Measurements from ENCODE around the genes ELL and REX1BD.

DNA sequence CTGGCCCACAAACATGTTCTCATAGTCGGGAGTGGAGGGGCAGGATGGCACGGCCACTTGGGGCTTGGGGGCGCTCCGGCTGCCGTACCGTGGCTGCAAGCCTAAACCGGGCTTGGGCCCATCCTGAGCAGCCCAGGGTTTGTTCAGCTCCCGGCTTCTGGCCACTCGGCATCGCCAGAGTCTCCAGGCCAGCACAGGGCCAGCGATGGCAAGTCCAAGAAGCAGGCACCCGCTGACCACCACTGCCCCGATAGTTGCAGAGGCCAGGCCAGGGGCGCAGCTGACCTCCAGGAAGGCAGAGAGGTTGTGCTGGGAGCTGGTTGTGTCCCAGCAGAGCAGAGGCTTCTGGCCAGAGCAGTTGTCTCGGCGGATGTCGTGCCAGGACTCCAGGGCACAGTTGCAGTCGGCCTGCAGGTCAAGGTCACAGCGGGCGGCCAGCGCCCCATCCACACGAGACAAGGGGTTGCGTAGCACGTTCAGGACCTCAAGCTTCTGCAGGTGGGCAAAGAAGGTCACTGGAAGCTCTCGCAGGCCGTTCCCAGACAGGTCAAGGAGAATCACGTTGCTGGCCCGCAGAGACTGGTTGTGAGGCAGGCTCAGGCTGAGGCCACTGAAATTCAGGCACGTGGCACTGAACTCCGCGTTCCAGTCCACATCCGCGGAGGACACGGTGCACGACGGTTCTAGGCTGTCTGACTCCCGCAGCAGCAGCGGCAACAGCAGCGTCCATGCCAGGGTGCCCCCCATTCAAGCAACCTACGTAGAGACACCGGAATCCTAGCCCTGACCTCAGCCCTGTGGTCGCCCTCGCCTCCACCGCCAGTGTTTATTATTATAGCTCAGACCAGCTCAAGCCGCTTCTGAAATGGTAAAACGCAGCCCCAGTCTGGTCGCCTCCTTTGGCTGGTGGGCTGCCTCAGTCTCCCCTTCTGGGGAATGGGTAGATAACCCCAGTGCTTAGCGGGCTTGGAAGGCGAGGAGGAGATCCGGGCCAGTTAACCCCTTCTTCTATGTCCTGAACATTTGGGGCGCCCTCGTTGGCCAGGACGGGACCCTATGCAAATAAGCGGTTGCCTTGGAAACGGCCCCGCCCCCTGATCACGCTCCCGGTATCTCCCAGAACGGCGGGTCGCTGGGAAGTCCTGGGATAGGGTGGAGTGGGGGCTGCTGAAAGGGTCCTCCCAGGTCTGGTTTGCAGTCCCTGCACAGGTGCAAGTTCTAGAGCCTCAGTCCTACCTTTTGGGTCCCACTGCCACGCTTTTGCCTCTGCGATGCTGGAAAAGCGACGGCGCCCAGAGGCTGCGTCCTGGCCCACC lies 747 bp downstream of the LRRC25 start:
- PRO-cap: no peak
- RAMPAGE, long total RNA: no peak

- PRO-cap: no peak
- RAMPAGE, long total RNA: no peak
Measured at GRCh38 chr19:18422638-18423624, 3.7 kb downstream of the SSBP4 start.

GRCh38 chr19:18440860-18441841 lies 3.2 kb upstream of the ISYNA1 start:
- PRO-cap: no peak
- RAMPAGE, long total RNA: no peak

DNA sequence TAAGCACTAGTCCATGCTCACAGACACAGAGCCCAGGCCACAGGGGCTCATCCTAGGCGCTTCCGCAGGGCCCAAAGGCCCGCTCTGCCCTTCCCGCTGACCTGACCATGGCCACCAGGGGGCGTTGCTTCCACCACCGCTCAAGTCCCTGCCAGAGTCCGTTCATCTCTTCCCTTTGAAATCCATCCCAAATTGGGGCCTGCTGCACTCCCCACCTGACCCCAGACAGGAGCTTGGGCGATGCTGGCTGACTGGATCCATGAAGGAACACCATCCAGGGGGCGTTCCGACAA lies 31.7 kb upstream of the ISYNA1 start:
- PRO-cap: no peak
- RAMPAGE, long total RNA: no peak

DNA sequence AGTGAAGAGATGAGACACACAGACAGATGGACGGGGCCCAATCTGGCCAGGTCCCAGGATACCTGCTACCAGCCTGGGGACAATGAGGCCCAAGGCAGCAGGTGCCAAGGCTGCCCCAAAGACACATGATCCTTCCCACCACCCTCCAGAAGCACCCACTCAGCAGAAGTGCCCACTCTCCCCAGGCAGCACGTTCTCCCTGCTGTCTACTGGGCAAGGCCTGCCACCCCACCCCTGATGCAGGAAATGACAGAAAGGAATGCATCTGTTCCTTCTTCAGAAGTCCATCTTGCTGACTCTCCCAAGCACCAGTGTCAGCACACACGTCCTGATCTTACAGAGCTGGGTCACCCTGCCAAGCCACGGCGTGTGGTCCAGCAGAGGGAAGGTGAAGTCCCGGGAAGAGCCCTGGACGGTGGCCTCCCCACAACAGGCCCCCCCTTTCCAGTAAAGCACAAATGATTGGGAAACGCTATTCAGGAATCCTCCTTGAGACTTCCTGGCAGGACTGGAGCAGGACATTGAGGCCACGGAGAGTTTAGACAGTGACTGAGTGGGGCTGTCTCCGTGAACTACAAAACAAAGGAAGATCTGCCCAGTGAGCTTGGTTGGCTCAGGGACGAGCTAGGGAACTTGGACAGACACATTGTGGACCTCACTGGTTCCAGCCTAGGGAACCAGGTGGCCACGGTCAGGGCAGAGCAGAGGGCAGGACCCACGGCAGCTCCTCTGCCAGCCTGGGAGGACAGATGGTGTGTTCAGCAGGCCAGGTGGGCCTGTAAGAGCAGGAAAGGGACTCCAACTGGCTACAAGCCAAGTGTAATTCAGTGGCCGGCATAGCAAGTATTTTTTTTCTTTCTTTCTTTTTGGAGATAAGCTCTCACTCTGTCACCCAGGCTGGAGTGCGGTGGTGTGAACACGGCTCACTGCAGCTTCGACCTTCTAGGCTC lies 41.8 kb downstream of the ELL start:
- PRO-cap: no peak
- RAMPAGE, long total RNA: no peak

- PRO-cap: no peak
- RAMPAGE, long total RNA: no peak
Measured at GRCh38 chr19:18488783-18489940, 32.7 kb downstream of the ELL start.

DNA sequence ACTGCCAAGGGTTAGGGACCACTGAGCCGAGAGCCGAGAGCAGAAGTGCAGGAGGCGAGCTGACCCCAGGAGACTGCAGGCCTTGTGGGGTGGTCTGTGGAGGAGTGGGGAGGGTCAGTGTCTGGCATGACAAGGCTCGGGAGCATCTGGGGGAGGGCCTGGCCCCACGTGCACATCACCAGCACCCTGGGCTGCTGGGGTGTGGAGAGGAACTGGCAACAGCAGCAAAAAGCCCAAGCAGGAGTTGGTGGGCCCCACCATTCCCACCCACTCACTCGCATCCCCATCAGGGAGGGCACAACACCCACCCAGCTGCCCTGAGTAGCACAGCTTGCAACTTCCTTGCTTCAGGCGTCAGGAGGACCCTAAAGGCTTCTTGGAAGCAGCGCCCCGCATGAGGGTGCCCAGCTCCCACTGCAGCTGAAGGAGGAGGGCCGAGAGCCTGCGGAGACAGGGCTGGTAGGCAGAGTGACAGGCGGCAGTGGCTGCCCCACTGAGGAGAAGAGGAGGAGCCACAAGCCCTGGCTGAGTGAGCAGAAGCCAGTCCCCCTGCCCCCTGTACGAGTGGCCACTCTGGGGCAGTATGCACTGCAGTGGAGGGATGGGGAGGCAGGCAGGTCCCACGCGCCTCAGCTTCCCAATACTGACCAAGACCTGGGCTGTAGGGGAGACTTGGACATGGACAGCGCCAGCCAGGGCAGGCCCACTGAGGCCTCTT lies 26.6 kb downstream of the ELL start:
- PRO-cap: no peak
- RAMPAGE, long total RNA: no peak

DNA sequence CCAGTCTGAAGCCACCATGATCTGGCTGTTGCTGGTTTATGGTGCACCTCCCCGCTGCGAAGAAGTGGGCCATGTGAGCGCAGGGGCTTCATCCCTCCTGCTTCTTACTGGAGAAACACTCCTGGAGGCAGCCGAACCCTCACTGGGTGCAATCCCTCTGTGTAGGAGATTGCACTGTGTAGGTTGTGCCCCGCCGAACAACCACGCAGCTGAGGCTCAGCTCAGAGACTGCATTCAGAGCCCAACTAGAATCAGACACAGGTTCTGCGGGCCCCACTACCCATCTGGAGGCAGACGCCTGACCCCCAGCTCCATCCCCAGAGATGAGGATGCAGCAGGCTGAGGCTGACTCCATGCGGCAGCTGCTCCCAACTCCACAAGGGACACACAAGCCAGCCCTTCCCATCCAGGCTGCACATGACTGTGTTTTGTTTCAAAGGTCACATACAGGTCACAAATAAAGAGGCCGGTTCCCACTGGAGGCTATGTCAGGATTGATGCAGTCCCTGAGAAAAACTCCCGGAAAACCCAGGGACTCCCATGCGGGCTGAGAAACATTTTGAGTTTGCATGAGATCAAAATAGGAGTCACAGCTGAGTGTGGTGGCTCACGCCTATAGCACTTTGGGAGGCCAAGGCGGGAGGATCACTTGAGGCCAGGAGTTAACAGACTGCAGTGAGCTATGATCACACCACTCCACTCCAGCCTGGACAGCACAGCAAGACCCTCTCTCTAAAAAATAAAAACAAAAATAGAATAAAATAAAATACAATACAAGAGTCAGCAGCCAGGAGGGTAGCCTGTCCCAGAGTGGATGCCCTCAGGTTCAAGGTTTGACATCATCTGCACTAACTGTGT lies 14.1 kb downstream of the ELL start:
- PRO-cap: no peak
- RAMPAGE, long total RNA: no peak

GRCh38 chr19:18521713-18522915 lies at the start of gene ELL:
ELL (minus strand) TSS chr19:18522070.
- PRO-cap: bidirectional peak, plus-strand start at chr19:18521818, minus-strand start at chr19:18521852; bidirectional peak, plus-strand start at chr19:18522188, minus-strand start at chr19:18522066; bidirectional peak, plus-strand start at chr19:18522684, minus-strand start at chr19:18522271
- RAMPAGE, long total RNA: start-site peak on the minus strand at chr19:18522060-18522100, 67 and 14 reads in 2 replicates

- PRO-cap: bidirectional peak, plus-strand start at chr19:18588802, minus-strand start at chr19:18588678
- RAMPAGE, long total RNA: no peak
Measured at GRCh38 chr19:18588237-18588925, at the start of gene REX1BD. REX1BD (plus strand) TSS chr19:18588798.

GRCh38 chr19:18645097-18645730 lies 8.4 kb downstream of the KLHL26 start:
- PRO-cap: no peak
- RAMPAGE, long total RNA: no peak

DNA sequence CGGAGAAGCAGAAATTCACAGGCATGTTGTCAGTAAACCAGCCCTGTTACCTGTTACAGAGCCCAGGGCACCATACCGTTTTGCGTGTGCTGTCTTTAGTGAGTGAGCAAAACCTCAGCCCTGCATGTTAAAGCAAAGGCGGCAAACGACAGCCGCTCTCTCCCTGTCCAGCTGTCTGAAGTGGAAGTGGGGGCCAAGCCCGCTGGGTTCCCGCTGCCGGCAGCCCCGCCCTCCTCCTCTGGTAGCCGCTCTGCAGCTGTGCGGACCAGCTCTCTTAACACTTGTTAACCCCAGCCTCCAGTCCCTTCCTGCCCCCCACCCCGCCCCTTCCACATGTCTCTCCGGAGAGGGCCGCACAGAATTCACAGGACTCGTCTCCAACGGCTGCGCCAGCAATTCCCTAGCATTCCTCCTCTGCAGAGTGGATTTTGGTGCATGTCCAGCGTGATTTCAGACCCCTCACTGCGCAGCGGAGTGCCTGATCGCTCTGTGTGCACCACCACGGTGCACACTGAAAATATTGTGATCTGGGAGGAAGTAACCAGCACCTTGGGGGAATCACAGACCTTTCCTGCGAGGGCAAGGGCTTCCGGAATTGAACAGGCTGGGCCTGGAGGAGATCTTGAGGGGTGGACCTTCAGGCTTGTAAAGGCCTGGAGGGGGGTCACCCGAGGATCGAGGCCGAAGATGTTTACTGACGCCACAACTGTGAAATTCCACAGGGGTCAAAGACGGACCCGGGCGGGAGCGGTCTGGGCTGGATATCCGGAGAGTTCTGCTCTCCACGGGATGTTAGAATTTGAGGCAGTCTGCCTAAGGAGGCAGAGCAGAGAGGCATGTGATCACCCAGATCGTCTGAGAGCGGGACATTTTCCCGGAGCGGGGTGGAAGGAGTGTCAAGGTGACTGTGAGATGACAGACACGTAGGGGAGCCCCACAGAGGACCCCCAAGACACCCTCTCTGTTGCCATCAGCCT lies 12.9 kb downstream of the KLHL26 start:
- PRO-cap: no peak
- RAMPAGE, long total RNA: no peak

GRCh38 chr19:18763625-18764887 lies 27.0 kb downstream of the COMP start:
- PRO-cap: no peak
- RAMPAGE, long total RNA: no peak

- PRO-cap: unidirectional peak, minus-strand start at chr19:18793666
- RAMPAGE, long total RNA: no peak
Measured at GRCh38 chr19:18793551-18793961, 2.5 kb upstream of the COMP start.

DNA sequence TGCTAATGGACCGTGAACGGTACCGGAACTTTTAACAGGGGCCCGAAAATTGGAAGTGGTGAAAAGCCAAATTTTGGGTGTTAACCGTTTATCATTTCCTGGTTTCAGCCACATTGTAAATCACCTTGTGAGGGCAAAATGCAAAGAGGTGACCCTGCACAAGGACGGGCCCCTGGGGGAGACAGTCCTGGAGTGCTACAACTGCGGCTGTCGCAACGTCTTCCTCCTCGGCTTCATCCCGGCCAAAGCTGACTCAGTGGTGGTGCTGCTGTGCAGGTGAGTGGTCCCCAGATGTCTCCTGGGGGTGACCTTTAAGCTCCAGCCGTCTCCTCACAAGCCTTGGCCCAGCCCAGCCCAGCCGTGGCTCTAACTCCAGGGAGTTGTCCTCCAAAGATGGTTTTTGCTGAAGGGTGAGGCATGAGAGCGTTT lies 18.2 kb downstream of the UPF1 start:
- PRO-cap: no peak
- RAMPAGE, long total RNA: no peak

DNA sequence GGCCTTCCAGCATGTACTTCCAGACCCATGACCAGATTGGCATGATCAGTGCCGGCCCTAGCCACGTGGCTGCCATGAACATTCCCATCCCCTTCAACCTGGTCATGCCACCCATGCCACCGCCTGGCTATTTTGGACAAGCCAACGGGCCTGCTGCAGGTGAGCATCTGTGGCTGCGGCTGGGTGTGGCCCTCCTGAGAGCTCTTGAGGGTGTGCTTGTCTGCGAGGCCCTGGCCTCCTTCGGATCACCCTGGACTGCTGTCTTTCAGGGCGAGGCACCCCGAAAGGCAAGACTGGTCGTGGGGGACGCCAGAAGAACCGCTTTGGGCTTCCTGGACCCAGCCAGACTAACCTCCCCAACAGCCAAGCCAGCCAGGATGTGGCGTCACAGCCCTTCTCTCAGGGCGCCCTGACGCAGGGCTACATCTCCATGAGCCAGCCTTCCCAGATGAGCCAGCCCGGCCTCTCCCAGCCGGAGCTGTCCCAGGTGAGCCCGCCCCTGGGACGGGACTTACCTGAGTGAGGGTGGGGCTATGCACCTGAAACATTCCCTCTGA lies 30.6 kb downstream of the CERS1 start:
- PRO-cap: no peak
- RAMPAGE, long total RNA: no peak

GRCh38 chr19:18894176-18894471 lies 1.8 kb downstream of the CERS1 start:
- PRO-cap: no peak
- RAMPAGE, long total RNA: no peak

GRCh38 chr19:18913579-18913778 lies 5.7 kb downstream of the COPE start:
- PRO-cap: no peak
- RAMPAGE, long total RNA: no peak

DNA sequence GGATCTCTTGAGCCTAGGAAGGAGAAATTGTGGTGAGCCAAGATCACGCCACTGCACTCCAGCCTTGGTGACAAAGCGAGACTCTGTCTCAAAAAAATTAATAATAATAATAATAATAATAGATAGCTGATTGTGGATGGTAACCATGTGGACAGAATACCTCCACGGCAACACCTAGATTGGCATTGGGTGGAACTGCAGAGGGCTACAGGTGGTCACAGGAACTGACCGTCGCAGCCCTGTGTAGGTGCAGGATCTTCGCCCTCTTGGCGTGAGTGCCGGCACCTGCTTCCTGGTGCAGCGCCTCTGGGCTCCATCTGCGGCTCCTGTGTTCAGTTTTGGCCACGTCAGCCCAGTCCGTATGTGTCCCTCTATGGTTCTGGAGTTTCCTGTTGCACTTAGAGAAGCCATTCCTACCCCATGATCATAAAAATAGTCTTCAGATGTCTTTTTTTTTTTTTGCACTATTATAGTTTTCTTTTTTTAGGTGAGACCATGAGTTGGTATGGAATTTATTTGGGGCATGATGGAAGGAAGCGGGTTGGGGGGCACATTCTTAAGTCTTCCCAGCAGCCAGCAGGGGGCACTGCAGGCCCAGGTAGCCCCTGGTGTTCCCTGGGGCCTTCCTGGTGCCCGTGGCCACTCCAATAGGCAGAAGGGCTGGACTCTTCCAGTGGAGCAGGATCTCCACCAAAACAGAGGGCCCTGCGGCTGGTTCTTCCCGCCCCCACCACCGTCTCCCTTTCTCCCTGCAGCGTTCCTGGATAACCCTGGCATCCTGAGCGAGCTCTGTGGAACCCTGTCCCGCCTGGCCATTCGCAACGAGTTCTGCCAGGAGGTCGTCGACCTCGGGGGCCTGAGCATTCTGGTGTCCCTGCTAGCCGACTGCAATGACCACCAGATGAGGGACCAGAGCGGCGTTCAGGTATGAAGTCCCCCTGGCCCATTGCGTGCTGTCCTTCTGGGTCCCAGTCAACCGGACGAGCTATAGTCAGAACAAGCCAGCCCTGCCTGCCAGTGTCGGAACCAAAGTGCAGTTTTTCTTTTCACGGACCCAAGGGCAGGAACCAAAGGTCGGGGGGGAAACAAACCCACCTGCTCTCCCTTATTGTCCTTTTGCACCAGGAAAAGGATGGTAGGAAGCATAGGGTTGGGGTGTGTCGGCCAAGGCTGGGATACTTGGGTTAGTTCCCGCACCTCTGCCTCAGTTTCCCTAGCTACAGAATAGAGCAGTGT lies 10.0 kb upstream of the SLC25A42 start:
- PRO-cap: no peak
- RAMPAGE, long total RNA: no peak

DNA sequence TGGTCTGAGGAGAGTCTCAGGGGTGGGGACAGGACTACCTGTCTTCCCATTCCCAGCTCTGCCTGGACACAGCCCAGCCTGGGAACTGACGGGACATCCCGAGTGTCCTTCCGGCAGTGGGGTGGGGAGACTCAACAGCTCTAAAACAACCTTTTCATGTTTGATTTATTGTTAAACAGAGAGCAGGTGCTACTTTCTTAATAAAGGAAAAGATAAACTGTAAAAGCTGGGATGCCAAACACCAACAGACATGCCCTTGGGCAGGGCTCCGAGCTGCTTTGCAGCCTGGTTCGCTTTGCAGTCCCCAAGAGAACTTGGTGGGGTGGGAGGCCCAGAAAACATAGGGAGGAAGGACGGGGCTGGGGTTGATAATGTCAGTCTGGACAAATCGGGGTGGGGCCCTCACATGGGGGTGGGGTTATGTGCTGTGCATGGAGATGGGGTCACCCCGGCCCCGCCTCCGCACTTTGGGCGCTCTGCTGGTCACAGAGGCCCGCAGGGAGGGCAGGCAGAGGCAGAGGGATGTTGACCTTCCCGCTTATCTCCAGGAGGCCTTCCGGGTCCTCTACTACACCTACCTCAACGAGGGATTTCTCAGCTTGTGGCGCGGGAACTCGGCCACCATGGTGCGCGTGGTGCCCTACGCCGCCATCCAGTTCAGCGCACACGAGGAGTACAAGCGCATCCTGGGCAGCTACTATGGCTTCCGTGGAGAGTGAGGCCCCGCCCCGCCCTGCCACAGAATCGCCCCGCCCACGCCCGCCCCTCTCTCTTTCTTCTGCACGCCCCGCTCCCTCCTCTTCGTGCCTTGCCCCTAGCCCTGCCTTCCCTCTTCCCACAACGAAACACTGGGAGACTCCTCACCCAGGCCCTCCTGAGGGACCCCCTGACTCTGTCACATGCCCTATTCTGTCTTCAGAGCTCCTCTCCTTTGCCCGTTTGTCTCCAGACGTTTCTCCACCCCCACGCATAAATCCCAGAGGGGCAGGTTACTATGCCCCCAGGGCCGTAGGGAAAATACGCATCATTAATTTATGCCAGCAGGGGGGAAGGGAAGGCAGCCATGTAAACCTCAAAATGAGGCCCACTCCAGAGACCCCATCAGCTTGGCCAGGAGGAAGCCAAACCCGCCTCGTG lies 32.9 kb downstream of the TMEM161A start:
- PRO-cap: bidirectional peak, plus-strand start at position 486 of the sequence, minus-strand start at position 342 of the sequence; bidirectional peak, plus-strand start at position 835 of the sequence, minus-strand start at position 717 of the sequence
- RAMPAGE, long total RNA: no peak

Data from GM23338 (cell line).